ENCODE measurements around the genes VCX3B, MID1, HCCS and MSL3.

DNA sequence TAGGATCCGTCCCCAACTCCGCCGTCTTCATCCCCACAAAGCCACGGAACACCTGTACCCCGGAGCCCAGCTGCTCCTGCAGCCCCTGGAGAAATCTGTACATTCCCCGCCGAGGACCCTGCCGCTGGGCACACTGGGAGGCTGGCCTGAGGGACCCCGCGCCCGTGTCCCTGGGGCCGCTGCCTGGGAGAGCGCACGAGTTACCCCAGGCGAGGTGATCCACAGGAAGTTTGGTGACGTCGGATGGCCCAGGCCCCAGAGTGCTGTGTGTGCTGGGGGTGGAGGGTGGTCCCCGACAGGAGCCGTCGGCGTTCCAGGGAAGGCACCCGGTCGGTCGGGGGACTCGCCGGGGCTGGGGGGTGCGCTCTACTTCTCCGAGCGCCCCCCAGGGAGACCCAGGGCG lies 129.3 kb upstream of the PRKX start:
- PRO-cap, result no peak
- RAMPAGE, long total RNA, 4 experiments, result no peak in any of the 4 experiments

DNA sequence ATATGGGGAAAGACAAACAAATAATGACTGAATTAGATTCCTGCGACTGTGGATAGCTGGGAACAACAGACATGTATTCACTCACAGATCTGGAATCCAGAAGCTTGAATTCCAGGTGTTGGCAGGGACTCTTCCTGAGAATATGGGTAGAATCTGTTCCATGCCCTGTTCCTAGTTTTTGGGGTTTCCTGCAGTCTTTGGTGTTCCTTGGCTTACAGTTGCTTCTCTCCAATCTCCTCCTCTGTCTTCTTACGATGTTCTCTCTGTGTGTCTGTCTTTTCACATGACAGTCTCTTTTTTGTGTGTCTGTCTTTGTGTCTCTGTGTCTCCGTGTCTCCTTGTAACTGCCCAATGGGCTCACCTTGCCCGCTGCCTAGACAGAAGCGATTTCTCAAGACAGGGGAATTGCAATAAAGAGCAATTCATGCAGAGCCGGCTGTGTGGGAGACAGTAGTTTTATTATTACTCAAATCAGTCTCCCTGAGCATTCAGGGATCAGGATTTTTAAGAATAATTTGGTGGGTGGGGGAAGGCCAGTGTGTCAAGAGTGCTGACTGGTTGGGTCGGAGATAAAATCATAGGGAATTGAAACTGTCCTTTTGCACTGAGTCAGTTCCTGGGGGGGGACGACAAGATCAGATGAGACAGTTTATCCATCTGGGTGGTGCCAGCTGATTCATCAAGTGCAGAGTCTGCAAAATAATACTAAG lies 502.7 kb downstream of the NLGN4X start:
- PRO-cap, result no peak
- RAMPAGE, long total RNA, 4 experiments, result start-site peak on the minus strand in 4 of 4 experiments, centred at positions 279 to 485 of the sequence, 17 to 446 reads per replicate

- PRO-cap, result no peak
- RAMPAGE, long total RNA, 4 experiments, result no peak in any of the 4 experiments
Observed at GRCh38 chrX:5810005-5810280, 418.7 kb downstream of the NLGN4X start.

DNA sequence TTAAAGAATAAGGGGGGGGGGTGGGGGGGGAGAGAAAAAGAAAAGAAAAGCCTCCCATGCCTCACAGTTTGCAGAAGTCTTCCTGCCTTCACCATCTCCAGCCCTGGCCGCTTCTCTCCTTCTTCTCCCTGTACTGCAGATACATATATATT lies 843 bp downstream of the NLGN4X start:
- PRO-cap, result no peak
- RAMPAGE, long total RNA, 4 experiments, result no peak in any of the 4 experiments

DNA sequence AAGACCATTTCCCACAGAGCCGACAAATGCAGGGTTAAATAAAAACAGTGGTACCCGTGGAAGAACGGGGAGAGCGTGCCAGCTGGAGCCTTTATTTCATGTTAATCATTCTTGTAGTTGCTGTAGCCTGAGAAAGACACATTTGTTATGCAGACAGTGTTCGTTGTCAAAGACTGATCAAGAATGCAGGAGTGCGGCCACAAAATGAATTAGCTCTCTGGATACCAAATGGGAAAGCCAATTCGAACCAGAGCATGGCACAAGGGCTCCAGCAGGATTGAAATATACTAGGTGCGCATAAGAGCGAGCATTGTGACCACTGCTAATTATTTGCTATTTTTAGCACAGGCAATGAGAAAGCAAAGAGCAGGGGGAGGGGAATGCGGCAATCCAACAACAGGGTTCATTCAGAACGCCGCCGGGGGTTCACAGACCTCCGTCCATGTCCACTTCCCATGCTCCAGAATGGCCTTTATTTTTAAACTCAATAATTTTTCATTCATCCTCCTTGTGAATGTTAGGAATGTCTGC lies 243.9 kb upstream of the VCX3A start:
- PRO-cap, result no peak
- RAMPAGE, long total RNA, 4 experiments, result no peak in any of the 4 experiments

- PRO-cap, result no peak
- RAMPAGE, long total RNA, 4 experiments, result no peak in any of the 4 experiments
Observed at GRCh38 chrX:8464535-8465028, at the start of gene VCX3B. Gene VCX3B, plus strand, starts transcription at chrX:8464830.

- PRO-cap, result no peak
- RAMPAGE, long total RNA, 4 experiments, result no peak in any of the 4 experiments
Observed at GRCh38 chrX:9416444-9417092, 48.3 kb upstream of the TBL1X start.

- PRO-cap, result no peak
- RAMPAGE, long total RNA, 4 experiments, result no peak in any of the 4 experiments
Observed at GRCh38 chrX:9530650-9531340, 65.9 kb downstream of the TBL1X start.

DNA sequence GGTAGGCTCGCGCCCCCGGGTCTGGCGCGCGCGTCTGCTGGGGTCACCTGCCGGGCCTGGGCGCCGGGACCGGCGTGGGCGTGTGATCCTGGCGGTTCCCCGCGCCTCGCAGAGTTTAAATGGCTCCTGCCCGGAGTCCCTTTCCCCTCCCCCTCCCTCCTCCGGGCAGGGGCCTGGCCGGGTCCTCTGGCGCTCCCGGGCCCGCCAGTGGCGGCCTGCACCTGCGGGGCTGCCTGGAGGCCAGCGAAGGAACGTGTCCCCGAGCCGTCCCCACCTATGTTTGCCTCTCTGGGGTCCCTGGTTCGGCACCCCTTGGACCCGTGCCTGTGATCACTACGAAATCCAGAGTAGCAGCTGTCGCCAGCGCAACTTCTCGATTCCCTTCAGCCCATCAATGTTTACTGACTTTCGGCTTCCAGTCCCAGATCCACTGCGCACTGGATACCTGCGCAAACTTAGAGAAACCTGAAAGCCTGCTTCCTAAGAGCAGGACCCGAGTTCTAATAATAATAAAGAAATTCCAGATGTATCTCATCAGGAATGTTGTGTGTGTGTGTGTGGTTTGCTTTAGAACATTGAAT lies 656 bp downstream of the SHROOM2 start:
- PRO-cap, result no peak
- RAMPAGE, long total RNA, 4 experiments, result no peak in any of the 4 experiments

DNA sequence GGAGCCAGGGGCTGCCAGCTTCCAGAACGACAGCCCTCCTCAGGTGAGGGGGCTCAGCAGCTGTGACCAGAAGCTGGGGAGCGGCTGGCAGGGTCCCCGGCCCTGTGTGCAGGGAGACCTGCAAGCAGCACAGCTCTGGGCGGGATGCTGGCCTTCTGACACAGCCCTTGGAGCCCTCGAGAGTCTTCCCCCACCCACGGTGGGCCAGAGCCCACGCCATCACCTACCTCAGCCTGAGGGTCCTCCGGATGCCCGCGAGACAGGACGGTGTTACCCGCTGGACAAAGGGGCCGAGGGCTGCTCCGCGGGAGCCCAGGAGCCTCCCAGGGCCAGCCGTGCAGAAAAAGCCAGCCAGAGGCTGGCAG lies 71.9 kb upstream of the CLDN34 start:
- PRO-cap, result no peak
- RAMPAGE, long total RNA, 4 experiments, result no peak in any of the 4 experiments

DNA sequence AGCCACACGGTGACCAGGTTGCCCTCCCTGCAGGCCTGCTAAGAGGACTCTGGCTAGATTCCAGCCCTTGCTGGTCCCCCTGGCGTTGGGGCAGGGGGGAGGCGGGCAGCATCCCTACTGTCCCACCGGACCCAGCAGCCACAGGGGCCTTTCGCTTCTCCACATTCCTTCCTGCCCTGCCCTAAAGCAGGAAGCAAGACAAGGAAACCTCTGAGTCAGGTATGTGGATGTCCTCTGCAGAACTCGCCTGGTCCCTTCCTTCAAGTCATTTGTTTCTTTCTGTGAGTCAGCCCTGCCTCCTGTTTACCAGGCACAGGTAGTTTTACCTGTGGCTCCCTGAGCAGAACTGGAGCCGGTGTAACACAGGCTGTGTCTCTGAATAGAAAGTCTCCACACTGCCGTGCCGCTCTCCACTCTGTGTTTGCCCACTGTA lies 60.2 kb upstream of the CLDN34 start:
- PRO-cap, result no peak
- RAMPAGE, long total RNA, 4 experiments, result no peak in any of the 4 experiments

DNA sequence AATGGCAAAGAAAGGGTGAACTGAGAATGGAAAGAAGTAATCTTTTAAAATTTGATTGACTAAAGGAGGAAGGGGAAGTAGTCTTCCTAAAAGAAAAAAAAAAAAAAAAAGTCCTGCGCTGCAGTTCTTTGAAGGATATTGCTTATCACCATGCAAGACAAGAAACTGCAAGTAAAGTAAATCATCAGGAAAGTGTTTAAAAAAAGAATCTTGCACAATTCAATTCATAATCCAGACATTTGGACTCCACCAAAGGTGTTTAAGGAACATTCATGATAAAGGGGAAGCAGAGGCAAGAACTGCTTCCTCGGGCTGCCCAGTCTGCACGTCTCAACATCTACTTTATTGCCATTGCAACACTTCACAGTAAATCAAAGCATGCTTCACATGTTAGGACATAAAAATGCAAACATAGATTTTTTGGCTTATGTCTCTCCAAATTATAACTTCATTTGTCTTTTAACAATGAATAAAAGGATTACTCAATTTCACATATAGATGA lies 42.6 kb downstream of the MID1 start:
- PRO-cap, result no peak
- RAMPAGE, long total RNA, 4 experiments, result no peak in any of the 4 experiments

DNA sequence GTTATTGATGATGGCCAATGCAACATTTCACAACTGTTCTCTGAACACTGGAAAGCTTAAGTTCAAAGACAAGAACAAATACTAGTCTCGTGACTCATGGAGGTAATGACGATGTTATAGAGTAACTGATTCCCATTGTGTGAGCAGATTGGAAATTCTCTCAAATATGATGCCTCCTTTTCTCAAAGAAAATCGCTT lies 41.1 kb downstream of the MID1 start:
- PRO-cap, result no peak
- RAMPAGE, long total RNA, 4 experiments, result no peak in any of the 4 experiments

GRCh38 chrX:10615982-10616346 lies 4.4 kb downstream of the MID1 start:
- PRO-cap, result no peak
- RAMPAGE, long total RNA, 4 experiments, result no peak in any of the 4 experiments

- PRO-cap, result no peak
- RAMPAGE, long total RNA, 4 experiments, result no peak in any of the 4 experiments
Observed at GRCh38 chrX:10617955-10618542, 2.3 kb downstream of the MID1 start.

GRCh38 chrX:10620145-10620815 lies at the start of gene MID1:
Gene MID1, minus strand, starts transcription at chrX:10620585.
- PRO-cap, result no peak
- RAMPAGE, long total RNA, 4 experiments, result start-site peak on the minus strand in 2 of 4 experiments, at chrX:10620460-10620591 at its widest, 12 to 149 reads per replicate

GRCh38 chrX:11111032-11111603 lies at the start of gene HCCS:
Gene HCCS, plus strand, starts transcription at chrX:11111332.
- PRO-cap, result unidirectional peak, plus-strand start at chrX:11111334
- RAMPAGE, long total RNA, 4 experiments, result start-site peak on the plus strand in 4 of 4 experiments, at chrX:11111286-11111382 at its widest, 11 to 191 reads per replicate; start-site peak on the minus strand in 1 of 4 experiments, at chrX:11111138-11111204 at its widest, 9 reads per replicate

DNA sequence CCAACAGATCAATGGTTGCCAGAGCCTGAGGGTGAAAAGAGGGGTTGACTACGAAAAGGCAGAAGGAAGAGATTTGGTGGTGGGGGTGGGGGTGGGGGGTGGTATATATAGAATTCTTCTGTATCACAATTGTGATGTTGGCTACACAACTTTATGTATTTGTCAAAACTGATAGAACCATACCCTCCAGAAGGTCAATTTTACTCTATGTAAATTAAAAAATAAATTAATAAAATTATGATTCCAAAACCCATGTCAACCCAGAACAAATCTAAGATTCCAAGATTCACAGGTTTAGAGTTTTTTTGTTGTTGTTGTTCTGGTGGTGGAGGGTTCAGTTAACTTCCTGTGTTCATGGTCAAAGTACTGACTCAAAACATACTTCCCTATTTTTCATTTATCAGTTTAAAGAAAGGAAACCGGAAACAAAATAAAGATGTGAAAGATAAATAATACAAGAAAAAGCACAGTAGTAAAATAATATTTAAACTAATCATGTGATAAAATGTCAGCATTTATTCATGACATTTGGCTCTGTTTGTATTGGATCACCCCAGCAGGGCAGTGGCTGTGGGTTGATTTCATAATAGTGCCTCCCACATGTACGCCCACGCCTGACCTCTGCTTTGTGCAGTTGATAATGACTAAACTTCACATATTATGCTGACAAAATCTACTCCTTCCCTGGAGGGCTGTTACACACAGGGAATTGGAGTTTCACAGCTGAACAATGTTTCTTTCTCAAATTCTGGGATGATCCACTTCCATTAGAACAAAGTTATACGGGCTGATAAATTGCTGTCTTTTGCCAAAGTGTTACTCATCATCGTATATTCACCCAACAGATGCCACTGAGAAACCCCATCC lies 48.0 kb downstream of the AMELX start:
- PRO-cap, result no peak
- RAMPAGE, long total RNA, 4 experiments, result no peak in any of the 4 experiments

- PRO-cap, result no peak
- RAMPAGE, long total RNA, 4 experiments, result no peak in any of the 4 experiments
Observed at GRCh38 chrX:11428211-11428965, 135.2 kb downstream of the AMELX start.

- PRO-cap, result no peak
- RAMPAGE, long total RNA, 4 experiments, result start-site peak on the plus strand in 4 of 4 experiments, at chrX:11758205-11758695 at its widest, 14 to 194 reads per replicate
Observed at GRCh38 chrX:11757960-11759044, at the start of gene MSL3. Gene MSL3, plus strand, starts transcription at chrX:11758237.